Tibial artery (tissue), 1 donor: Measurements from ENCODE around the genes DCTD and CLDN24.

GRCh38 chr4:178378505-178378885 is 936.3 kb upstream of the AGA start:
- PRO-cap = no peak

GRCh38 chr4:180057824-180058171 is 2185.4 kb upstream of the TENM3 start:
- PRO-cap = no peak

- PRO-cap = no peak
These were observed 1420.0 kb upstream of the TENM3 start for GRCh38 chr4:180823300-180823520.

GRCh38 chr4:182212089-182212630 is 31.0 kb upstream of the TENM3 start:
- PRO-cap = no peak

DNA sequence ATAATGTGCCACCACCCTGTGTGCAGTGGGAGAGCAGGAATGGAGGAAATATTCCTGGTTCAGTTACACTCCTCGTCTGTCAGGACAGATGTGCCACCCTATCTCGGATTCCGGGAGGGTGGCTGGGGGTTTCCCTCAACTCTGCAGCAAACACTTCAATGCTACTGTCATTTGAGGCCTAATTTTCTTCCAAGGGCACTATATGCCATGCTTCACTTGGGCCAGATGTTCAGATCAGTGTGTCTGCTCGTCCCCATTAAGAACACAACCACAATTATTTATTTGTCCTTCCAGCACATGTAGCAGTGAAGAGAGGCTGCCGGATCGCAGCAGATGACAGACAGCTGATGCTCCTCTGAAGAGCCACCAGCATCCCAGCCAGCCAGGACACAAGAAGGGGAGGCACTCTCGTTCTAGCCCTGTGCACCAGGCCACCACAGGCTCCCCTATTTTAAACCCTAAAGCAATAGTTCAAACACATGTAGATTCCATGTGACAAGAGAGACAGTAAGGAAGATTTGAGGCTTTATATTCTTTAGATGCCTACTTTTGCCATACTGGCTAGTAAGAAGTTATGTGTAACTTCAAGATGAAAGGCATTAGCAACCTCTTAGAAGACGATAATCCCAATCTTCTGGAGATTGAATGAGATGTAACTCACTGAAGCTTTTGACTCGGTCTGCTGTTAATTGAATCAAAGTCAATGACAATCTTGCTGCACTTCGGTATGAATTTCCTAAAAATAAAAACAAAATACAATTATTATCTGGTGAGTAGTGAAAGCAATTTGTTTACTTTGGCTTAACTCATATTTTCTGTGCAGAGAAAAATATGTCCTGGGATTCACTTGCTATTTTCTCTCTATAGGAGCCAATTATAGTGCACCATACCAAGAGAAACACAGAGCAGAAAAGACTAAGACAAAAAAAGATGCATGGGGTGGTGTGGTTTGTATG is 26.2 kb downstream of the DCTD start:
- PRO-cap = no peak

GRCh38 chr4:182917203-182918253 is at the start of gene DCTD:
Gene DCTD, minus strand, starts transcription at chr4:182917386.
- PRO-cap = bidirectional peak, plus-strand start at chr4:182917419, minus-strand start at chr4:182917366

GRCh38 chr4:183154636-183155623 is 55.9 kb downstream of the WWC2 start:
- PRO-cap = no peak

GRCh38 chr4:183253284-183254187 is 66.5 kb downstream of the CLDN22 start:
- PRO-cap = no peak

- PRO-cap = no peak
These were observed at the start of gene CLDN24 for GRCh38 chr4:183322371-183322700. Gene CLDN24, minus strand, starts transcription at chr4:183322426.

DNA sequence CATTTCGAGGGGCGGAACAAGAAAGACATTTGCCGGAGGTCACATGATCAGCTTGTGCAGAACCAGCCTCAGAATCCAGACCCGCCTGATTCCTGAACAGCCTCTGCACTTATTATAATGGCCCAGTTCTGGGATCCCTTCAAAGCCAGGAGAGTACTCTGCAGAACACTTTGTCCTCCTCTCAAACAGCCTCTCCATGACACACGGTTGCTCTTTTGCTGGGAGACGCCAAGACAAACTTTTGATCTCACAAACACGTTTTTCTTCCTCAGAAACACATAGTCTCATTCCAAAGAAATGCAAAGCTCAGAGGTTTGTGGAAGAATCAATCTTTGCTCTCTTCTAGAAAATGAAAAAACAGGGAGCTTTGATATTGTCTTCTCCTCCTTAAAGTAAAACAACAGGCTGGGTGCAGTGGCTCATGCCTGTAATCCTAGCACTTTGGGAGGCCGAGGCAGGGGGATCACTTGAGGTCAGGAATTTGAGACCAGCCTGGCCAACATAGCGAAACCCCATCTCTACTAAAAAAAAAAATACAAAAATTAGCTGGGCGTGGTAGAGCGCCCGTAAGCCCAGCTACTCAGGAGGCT is 48.2 kb downstream of the RWDD4 start:
- PRO-cap = no peak

DNA sequence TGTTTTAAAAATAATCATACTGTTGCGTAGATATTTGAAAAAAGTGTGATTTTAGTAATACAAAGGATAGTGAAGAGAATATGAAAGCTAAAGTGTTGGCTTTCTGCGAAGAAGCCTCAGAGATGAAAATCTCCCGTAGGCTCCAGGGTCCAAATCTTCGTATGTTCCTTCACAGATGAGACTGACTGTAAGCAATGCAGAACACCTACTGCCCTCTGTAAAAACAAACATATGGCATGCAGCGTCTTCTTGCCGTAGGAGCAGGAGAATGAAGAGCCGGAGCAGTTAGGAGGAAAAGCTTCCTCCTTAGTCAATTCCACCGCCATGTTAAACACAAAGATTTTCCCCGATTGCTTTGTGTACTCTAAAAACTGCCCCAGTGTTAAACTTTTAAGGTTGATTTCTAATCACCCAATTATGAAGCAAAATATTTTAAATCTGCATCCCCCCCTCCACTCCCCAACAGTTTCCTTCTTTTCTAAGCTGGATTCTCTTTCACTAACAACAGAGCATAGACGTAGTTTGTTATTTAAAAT is 22.5 kb downstream of the RWDD4 start:
- PRO-cap = no peak

DNA sequence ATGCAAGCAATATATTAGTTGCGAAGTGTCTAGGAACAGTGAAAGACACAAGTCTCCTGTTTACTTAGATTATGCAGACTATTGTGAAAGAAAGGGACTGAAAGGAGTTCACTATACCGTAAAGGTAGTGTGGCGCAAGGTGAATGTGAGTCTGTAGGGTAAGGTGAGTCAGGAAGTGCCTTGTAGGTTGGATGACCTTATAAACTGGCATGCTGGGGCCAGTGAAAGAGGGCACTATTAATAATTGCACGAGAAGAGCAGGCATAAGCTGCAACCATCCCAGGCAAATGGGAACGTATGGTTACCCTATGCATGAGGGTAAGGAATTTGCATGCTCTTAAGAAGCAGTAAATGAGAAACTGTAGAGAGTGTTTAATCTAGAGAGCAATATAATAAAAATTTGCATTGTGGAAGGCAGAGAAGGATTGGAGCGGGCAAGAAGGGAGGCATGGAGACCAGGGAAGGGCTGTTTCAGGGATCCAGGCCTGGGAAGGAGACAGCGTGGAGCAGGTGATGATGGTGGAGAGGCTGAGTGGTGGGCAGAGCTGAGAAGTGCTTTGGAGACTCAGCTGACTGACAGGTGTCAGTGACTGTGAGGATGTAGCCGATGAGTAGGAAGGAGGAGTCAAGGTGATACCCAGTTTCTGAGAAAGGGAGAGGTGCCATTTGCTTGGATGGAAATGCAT is 26.5 kb downstream of the STOX2 start:
- PRO-cap = no peak

- PRO-cap = bidirectional peak, plus-strand start at chr4:183988267, minus-strand start at chr4:183988142
These were observed 83.0 kb downstream of the STOX2 start for GRCh38 chr4:183987992-183988576.

DNA sequence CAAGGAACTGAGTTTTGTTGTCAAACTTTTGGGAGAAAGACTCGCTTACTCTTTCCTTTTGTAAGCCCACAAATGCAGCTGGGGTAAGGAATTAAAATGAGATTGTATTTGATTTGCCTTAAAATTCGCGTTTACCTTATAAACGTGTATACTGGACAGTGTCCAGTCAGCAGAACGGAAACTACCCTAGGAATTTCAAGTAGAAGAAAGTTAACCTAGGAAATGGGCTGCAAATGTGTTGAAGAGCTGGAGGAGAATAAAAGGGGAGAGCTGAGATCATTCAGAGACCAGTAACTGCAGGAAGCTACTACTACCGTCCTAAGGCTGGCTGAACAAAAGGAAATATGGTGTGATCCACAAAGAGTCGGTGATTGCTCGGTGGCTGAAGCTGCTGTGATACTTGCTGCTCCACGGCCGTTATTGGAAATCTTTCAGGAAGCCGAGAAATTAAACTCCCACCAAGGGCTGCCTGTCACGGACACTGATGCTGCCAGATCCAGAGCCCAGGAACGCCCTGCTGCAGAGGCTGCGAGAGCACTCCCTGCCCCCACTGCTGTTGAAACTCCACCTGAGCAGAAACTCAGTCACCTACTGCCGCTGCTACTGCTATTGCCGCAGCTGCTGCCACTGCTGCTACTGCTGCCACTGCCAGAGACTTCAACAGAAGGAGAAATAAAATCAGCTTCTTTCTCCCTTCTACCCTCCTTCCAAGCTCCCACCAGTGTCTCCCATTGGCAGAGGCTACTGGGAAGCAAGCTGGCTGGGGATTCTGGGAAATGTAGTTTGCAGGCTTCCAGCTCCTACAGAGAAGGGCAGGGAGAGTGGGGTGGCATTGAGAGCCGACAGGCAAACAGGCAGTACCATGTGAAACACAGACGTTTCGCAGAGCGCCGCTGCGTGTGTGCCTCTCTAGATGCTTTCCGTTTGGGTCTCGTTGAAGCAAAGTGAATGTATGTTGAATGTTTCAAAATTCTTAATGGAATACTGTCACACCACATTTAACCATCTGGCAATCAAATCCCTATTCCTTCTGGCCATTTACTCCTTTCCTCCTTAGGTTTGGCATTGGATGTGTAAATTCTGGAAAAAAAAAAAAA is 125.9 kb upstream of the ENPP6 start:
- PRO-cap = bidirectional peak, plus-strand start at position 832 of the sequence, minus-strand start at position 662 of the sequence

GRCh38 chr4:184427679-184428089 is 46.7 kb downstream of the IRF2 start:
- PRO-cap = no peak

DNA sequence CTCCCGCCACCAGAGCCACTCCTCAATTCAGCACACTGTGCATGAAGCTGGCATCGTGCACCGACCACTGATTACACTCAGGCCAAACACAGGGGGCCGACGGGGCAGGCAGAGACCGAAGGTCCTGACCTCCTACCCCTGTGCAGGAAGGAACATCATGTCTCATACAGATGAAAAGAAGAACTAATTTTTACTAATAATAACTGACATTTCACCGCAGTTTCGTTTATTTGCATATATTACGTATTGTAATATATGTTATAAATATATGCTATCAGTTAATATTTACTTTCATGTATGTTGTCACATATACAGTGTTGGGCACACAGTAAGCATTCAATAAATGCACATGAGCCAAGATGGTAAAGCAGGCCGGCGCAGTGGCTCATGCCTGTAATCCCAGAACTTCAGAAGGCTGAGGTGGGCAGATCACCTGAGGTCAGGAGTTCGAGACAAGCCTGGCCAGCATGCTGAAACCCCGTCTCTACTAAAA is 4.3 kb downstream of the IRF2 start:
- PRO-cap = no peak

GRCh38 chr4:184732010-184732602 is 1.8 kb downstream of the CENPU start:
- PRO-cap = no peak

- PRO-cap = no peak
These were observed 19.1 kb upstream of the CENPU start for GRCh38 chr4:184752960-184753530.

DNA sequence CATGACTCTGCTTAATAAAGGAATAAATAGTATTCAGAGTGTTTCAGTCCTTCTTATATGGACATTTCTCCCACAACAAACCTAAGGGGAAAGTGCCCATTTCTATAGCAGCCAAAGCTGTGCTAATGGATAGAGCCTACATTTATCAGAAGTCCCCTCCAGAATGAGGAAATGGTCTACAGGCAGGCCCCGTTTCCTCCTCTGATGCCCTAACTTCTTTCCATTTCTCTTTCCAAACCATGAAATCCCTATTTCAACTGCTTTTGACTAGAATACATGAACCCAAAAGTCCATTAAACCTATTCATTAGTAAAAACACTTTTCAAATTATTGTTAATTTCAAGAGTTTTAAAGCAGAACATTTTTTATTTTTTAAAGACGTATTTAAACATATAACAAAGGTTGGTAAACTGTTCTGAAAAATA is 4.5 kb downstream of the ACSL1 start:
- PRO-cap = no peak

DNA sequence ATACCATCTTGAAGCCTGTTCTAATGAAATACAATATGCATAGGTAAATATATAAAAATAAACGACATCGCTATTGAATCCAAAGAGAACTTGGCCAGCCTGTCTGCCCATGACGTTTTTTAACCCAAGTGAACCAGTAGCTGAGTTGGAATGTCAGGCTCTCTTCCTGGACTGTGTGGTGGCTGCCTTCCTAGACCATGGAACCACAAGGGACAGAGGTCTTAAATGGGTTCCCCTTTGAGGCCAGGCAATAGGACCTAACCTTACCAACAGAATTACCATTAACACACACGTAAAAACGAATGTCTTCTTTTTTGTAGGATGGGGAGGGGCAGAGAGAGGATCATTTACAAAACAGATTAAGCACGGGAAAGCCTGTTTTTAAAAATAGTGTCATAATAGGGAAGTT is 69.3 kb upstream of the ACSL1 start:
- PRO-cap = no peak